OVCAR3 (cell line): ENCODE measurements around the genes CRYBB3 and CRYBB1.

DNA sequence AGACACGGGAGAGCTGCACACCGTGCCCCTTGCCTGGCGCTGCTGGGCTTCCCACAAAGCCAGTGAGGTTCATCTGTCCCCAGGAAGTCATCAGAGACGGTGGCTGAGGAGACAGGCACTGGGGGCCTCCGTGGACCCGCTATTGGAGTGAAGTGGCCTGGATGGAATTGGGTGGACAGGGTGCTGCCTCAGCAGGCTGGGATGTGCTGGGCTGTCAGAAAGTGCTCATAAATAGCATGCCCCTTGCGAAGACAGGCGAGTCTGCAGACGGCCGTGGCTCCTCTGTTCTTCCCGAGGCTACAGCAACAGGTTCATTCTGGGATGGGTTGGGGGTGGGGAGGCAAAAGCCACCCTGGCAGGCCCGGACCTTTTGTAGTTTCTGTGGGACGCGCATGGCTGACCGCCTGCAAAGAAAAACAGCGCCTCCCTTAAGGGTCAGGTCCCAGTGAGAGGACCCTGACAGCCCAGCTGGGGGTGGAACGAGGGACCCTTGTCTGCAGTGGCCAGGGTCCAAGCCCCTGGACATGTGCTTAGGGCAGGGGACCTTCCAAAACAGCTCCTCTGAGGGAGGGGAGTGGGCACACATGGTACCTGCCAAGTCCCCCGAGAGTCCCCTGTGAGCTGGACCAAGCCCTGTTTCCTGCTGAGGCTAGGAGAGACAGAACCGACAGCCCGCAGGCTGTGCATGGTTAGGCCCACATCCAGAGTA, at the start of gene CRYBB3:
Gene CRYBB3 (plus strand): TSS at position 258 of the 709 bp plus-strand sequence.
- RRBS = no CpG with 5 or more reads among the region's 20 CpGs

- RRBS = no CpG with 5 or more reads among the region's 5 CpGs
Measured at GRCh38 chr22:25349880-25350426, 130.5 kb downstream of the CRYBB2 start.

- RRBS = no CpG with 5 or more reads among the region's 29 CpGs
Measured at GRCh38 chr22:25419362-25420363, 144.8 kb upstream of the GRK3 start.

DNA sequence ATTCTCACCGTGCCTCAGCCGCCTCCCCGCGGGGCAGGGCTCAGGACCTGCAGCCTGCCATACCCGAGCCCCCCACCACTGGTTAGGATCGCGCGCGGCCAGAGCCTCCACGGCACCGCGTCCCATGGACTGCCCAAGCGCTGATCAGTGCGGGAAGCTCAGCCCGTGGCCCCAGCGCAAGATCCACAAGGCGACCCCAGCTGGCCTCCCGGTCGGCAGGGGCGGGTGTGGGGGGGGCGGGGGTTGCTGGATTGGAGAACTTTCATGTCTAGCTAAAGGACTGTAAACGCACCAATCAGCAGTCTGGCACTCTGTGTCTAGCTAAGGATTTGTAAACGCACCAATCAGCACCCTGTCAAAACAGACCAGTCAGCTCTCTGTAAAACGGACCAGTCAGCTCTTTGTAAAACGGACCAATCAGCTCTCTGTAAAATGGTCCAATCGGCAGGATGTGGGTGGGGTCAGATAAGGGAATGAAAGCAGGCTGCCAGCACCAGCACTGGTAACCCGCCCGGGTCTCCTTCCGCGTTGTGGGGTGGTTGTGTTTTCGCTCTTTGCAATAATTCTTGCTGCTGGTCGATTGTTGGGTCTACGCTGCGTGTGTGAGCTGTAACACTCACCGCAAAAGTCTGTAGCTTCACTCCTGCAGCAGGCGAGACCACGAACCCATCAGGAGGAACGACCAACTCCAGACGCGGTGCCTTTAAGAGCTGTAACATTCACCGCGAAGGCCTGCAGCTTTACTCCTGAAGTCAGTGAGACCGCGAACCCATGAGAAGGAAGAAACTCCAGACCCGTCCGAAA, 11.2 kb downstream of the MYO18B start:
- RRBS = no CpG with 5 or more reads among the region's 46 CpGs

DNA sequence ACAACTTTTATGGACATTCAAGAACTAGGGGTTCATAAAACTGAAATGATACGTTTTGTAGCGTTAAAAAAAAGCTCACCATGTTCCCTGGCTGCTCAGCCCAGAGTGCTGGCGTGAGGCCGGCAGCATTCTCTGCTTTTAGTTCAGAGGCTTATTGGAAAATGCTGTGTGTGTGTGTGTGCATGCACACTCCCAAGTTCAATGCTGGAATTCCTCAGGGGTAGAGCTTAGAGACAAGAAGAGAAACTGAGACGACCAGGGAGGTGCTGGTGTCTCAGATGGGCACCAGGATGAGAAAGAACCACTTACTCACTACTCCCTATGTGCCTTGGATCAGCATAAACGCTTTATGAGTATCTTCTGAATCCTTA, 102.2 kb downstream of the MYO18B start:
- RRBS = no CpG with 5 or more reads among the region's 6 CpGs

DNA sequence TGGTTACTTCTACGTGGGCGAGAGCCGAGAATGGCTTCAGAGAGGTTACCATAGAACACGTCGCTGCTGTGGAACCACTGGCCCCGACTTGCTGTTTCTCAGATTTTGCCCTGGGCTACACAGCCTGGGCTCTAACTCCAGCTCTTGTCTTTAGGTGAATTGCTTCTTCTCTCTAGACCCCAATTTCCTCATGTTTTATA, 80.6 kb upstream of the SEZ6L start:
- RRBS = no CpG with 5 or more reads among the region's 6 CpGs

- RRBS = no CpG with 5 or more reads among the region's 10 CpGs
Measured at GRCh38 chr22:26516469-26517296, 4.4 kb upstream of the TFIP11 start.

DNA sequence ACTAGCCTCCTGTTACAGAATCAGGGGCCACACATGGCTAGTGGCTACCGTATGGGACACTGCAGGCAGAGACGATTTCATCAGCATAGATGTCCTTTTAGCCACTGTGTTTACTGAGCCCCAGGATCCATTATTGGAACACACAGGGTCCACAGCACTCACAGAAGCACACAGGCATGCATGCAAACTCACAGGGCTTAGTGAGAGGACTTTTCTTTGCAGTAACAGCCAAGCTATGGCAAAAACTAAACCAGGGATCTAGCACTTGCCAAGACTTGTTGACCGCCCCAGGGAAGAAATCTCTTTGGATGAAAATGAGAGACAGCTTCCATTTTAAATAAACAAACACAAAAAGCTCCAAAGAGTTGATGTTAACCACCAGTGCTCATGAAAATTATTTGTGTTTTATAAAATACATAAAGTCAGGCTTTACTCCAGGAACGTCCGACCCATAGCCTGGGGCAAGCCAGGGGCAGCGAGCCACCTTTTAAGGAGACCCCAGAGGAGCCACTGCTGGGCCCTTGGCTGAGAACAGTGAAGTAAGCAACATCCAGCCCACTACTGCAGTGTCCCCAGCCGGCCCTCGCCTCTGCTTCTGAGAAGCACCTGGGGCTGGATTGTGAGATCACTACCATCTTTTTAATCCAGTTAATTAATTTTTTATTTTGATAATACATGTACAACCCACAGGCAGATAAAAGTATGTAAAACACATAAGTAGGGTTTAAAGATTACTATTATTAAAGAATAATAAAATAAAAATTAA, 22.0 kb upstream of the TFIP11 start:
- RRBS = no CpG with 5 or more reads among the region's 8 CpGs

GRCh38 chr22:26592637-26592978, 2.7 kb upstream of the TPST2 start:
- RRBS = no CpG with 5 or more reads among the region's 3 CpGs

DNA sequence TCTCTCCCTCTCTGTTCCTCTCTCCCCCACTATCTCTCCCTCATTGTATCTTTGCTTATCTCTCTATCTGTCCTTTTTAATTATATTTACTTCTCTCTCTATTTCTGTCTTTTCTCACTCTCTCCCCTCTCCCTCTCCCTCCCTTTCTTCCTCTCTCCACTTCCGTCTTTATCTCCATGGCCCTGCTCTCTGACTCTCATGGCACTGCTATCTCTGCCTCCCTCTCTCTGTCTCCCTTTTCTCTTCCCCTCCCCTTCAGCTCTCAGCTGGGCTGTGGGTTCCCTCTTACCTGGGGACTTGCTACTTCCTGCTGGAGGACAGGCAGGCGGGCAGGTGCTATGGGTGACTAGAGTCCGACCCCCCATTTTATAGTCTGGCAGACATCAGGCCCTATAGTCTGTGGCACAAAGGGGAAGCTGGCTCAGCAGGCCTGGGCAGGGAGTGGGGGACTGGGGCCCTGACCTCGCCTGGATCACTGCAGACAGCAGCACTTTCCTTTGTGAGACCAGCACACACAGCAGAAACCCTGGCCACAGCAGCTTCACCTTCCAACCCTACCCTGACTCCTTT, at the start of gene CRYBB1:
Gene CRYBB1 (minus strand): TSS at position 340 of the 570 bp plus-strand sequence.
- RRBS = no CpG with 5 or more reads among the region's 4 CpGs

DNA sequence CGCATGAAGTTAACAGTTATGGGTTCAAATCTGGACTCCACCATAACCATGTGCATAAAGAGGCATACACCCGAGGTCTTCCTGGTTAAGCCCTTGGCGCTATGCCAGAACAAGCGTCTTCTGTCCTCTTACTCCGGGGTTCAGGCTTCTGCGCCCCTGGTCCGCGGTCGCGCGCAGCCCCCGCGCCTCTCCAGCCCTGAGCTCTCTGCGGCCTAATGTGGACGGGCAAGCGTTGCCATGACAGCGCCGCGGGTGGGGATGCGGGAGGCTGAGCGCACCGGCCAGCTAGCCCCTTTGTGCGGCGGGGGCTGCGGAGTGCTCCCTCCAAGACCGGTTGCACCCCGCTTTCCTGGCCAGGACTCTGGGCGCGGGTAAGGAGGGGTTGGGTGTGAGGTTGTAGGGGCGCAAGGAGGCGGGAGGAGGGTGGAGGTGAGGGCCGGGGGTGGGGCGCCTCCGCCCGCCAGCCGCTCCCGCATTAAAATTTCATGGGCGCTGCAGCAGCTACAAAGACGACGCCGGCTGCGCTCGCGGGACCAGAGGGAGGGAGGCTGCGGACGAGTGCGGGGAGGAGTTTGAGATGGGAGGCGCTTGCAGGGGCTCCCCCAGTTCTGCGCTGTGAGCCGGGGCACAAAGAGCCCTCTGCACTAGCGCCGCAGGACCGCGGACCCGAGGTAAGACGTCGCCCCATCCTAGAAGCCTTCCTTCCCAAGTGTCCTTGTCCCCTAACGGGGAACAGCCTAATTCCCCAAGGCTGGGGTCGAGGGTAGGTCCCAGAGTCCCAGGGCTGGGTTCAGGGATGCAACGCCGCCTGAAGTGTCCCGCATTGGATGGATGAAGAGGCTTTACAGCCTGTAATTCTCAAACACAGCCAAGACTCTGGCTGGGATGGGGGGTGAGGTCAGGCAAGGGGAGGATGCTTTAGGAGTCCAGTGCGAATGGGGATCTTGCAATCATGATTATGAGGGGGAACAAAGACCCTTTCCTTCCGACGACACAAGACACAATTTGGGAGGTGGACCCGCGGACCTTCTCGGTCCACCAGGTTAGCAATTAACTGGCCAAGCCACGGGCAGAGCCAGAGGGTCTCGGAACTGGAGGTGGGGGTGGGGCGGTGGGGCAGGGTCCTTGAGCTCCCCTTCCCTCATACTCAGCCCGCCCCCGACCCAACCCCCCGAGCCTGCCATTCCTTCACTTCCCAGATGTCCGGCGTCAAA, 35.6 kb downstream of the CRYBA4 start:
- RRBS = 10% methylated on average over 21 of the region's 76 CpGs

- RRBS = 7% methylated on average over 20 of the region's 38 CpGs
Measured at GRCh38 chr22:26672425-26673553, 51.0 kb downstream of the CRYBA4 start.

DNA sequence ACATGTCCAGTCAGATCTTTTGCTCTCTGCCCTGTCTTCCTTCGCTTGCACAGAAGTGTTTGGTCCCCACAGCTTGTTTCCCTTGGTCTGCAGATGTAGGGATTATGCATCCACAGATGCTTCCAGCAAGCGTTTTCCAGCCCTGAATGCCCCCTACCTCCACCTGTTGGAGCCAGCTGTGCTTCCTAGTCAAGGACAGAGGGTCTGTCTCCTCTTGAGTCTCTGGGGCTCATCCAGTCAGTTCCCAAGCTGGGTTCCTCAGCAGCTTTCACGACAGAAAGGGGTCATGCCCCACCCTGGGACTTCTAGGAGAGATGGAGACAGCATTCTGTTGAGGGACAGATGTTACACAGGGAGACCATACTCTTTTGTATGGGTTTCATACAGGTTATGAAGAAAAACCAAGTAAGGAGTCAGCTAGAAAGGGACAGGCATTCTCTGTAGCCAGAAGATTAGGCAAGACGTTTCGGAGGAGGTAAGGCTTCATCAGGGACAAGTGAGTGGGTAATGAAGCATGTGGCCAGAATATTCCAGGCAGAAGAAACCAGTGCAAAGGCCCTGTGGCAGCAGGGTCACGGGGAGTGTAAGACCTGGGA, 213.0 kb downstream of the CRYBA4 start:
- RRBS = no CpG with 5 or more reads among the region's 6 CpGs

DNA sequence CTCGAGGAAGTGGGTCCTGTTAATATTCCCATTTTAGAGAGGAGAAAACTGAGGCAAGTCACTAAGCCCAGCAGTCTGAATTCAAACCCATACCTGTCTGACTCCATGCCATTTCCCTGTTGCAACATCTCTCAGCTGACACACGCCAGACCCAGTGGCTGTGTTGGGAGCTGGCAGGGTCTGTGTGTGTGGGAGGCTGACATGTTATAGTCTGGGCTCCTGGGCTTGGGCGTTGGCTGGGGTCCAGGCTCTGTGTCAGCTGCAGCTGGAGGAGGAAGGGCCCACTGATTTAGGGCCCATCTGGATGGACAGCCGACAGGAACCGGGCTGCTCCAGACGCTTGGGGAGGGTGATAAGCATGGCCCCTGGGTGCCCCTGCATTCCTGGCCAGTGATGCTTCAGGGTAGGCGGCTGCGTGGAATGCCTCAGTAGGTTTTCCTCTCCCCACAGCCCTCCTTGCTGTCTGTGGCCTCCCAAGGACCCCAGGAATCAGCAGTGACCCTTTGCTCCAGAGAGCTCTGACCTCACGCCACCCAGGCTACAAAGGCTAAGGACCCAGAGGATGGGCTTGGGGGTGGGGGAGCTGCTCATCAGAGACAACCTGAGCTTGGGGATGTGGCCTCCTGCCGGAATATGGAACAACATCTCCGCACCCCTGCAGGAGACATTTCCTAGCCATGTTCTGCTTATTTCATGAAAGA, 562.4 kb downstream of the MN1 start:
- RRBS = no CpG with 5 or more reads among the region's 11 CpGs

DNA sequence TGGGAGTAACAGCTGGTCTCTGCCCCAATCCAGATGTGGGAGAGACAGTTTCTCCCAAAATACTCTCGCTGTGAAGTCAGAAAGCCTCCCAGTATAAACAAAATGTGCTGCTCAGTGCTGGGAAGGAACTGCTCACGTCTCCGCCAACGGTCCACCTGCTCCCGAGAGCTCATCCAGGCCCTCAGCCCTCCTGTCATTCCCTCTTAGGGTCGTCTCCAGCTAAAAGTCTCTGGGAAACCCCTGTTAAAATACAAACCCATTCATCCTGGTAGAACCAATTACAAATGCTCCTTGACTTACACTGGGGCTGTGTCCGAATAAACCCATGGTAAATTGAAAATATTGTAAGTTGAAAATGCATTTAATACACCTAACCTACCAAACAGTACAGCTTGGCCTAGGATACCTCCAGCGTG, 219.7 kb downstream of the MN1 start:
- RRBS = no CpG with 5 or more reads among the region's 8 CpGs

DNA sequence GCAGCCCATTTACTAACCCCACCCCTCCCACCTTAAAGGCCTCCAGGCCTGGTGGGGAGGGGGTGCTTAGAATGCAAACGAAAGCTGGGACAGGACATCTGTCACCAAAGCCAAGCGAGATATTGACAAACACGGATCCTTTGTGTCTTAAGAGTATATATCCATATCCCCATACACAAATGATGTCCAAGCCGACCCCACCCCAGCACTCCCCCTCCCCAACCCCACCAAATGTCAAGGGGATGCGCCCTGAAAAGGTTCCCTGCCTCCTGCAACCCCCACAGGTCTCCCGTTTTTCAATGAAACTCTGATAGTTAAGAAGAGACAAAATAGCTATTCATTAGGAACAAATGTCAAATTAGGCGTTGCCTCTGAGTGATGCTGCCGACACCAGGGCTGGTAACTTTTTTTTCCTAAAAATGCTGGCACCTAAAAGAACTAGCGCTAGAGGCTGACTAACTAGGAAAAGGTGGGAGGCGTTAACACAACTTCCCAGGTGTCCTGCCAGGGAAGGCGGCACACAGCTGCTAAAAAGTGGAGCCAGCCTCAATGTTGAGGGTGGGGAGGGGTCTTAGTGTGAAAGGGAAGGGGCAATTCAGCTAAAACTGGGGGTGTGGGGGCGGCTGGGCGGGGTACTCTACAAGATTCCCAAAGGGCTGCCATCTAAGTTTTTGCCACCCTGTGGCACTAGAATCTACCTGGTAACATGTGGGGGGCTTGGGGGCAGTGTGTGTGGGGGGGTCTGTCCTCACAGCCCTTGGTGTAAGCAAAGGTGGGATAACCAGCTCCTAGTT, 5.5 kb downstream of the MN1 start:
- RRBS = no CpG with 5 or more reads among the region's 13 CpGs

GRCh38 chr22:27865448-27865837, 53.6 kb downstream of the PITPNB start:
- RRBS = no CpG with 5 or more reads among the region's 6 CpGs

DNA sequence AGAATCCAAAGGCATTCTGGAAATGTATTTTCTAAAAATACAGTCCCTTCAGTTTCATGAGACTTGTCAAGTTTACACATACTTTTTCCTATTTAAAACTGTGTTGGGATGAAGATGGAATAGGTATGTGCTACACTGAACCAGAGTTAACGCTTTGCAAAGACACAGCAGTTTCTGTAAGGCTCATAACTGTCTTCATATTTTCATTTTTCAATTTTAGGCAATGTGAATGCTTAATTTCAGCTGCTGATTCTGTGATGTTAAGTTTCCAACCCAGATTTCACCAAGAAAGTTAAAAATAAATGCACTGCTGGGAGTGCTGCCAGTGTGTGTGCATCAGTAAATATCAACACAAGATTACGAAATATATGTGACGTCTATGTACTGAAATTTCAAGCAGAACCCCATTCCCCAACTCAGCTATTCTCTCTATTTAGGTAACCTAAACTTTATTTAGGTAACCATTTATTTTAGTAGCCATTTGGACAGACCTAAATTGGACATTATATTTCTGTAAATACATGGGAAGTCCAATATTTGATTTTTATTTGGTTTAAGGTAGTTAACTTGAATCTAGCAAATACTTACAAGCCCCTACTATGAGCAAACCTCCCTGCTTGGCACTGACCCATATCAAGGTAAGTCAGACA, 52.4 kb downstream of the PITPNB start:
- RRBS = no CpG with 5 or more reads among the region's 3 CpGs

DNA sequence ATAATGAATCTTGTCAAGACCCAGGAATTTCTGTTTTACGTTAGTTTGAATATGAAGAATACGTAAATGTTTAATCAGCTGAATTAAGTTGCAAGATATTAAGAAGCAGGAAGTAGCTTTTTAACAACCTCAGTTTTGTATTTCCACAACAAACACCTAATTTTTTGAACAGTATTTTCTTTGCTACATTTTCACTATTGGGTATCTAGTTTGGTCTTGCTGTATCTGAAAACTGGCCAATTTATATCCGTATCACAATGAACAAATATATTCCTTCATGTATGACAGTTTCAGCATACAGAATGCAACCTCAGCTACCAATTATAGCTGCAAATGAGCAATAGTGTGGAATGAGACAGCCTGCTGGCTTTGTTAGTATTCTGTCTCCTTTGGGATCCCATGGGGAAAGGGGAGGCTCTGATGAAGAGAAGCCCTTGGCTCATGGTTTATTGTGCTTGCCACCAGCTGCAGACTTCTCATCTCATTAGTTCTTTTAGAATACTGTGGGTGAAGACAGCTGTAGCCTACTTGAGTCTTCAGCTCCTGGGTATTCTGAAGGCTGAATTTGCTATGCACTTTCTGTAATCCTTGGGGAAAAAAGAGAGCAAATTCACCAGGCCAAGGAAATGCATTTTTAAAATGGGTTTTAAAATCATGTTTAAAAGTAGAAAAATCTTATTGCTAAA, 42.4 kb downstream of the PITPNB start:
- RRBS = no CpG with 5 or more reads among the region's 3 CpGs

GRCh38 chr22:28191501-28191905, 272.4 kb upstream of the PITPNB start:
- RRBS = no CpG with 5 or more reads among the region's 8 CpGs